SK-MEL-5 (cell line): ENCODE measurements around a stretch of chr17.

DNA sequence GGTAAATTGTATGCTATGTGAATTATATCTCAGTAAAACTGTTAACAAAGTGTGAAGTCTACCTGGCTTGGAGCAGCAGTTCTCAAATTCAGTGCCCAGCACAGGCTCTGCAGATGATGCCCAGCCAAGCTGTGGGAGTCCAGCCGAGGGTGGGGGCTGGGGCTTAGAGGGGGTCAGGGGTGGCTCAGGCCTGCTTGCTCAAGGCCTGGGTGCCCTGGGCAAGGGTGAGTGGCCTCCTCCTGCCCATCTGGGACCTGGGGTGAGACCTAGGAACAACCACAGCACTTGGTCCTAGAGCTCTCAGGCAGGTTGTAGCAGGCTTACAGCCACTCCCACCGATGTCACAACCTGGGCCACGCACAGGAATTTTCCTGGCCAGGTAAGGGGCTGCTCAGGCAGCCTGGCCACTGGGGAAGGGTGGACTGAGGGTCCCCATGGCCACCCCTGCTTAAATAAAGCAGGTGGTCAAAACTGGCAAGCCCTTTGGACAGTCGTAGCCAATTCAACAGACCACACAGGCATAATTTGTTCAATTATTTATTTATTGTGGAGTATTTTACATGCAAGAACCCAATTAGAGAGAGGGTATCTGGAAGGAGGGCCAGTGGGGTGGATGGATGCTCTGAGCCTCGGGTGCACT lies 6.3 kb upstream of the SREBF1 start:
RAMPAGE:
- cytosol, long total RNA = no peak
- long total RNA = no peak
- nucleus, long total RNA = no peak

DNA sequence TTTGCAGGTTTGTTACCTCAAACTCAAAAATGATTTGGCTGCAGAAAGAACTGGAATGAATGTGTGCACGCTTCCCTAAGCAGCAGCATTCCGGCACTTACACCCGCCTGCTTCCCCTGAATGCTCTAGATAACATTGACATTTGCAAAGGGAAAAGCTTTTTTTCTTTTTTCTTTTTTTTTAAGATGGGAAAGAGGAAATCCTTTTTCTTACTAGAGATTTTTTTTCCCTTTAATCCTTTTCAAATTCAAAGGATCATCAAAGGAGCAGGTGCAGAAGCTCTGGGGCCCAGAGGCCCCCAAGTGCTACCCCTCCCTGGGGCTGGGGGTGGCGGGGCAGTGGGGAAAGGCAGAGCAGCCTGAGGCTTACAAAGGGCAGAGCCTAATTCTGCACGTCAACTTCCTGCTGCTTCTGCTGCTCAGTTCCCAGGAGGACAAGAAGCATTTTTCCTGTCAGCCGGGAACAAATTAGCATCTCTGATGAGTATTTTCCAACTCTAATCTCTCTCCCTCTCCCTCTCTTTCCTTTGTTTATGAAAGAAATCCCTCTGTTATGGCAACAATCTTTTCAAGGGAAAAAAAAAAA lies 32.0 kb upstream of the SREBF1 start:
RAMPAGE:
- cytosol, long total RNA = no peak
- long total RNA = no peak
- nucleus, long total RNA = no peak

RAMPAGE:
- cytosol, long total RNA = no peak
- long total RNA = no peak
- nucleus, long total RNA = no peak
Observed at GRCh38 chr17:17973815-17974144, 1.1 kb downstream of the DRC3 start.

DNA sequence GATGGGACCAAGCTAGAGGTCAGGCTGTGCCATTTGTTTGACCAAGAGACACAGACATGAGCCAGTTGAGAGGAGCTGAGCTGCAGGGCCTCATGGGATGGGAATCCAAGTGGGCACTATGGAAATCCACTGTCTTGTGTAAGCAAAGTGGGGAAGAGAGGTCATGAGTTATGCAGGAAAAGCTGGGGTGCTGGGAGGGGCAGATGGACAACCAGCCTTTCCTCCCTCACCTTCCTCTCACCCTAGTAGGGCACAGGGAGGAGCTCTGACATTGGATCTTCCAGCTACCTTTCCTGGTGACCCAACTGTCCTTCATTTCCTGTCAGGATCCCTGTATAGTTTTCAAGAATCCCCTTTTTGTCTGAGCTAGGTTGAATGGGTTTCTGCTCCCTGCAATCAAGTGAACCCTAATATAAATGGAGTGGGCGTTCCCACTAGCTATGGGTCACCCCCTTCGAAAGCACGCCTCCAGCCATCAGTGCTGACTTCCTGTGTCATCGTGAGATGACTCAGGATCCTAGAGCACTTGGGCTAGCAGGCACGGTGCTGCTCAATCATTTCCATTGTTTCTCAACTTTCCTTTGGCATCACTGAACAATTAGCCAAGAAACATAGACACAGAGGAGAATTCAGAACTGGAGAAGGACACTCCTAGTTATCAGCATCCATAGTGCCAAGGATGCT lies 13.5 kb downstream of the ATPAF2 start:
RAMPAGE:
- cytosol, long total RNA = no peak
- long total RNA = no peak
- nucleus, long total RNA = no peak

DNA sequence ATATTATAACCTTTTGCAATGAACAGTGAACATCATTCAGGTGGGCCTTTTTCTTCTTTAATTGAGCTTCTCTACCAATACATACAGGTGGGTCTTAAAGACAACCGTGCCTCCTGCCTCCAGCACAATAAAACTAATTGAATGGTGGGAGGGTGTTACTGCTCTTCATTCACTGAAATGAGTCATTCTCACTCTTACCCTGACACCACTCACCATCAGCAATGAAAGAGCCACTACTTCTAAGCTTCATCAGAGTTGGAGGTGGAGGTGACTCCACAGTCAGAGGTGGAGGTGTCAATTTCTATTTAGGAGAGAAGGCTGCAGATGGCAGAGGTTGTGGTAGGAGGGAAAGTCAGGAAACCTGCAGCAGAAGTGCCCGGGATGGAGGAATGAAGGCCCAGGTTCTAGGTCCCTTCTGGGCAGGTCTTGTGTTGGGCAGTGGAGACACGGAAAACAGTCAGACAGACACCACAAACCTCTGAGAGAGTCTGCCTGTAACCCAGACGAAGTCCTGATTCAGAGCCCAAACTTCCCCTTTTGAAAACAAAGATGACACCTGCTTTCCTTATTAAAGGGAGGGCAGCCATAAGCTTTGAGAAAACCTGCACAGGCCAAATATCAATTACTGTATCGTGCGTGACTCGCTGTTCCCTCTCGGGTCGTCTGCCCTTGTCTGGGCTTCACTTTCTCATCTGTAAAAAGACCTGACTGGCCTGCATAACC lies 756 bp downstream of the ATPAF2 start:
RAMPAGE:
- cytosol, long total RNA = no peak
- long total RNA = no peak
- nucleus, long total RNA = no peak

RAMPAGE:
- cytosol, long total RNA = no peak
- long total RNA = no peak
- nucleus, long total RNA = no peak
Observed at GRCh38 chr17:18182508-18182704, 1.2 kb upstream of the ALKBH5 start.

RAMPAGE:
- cytosol, long total RNA = no peak
- long total RNA = no peak
- nucleus, long total RNA = no peak
Observed at GRCh38 chr17:18185347-18185718, 1.7 kb downstream of the ALKBH5 start.

DNA sequence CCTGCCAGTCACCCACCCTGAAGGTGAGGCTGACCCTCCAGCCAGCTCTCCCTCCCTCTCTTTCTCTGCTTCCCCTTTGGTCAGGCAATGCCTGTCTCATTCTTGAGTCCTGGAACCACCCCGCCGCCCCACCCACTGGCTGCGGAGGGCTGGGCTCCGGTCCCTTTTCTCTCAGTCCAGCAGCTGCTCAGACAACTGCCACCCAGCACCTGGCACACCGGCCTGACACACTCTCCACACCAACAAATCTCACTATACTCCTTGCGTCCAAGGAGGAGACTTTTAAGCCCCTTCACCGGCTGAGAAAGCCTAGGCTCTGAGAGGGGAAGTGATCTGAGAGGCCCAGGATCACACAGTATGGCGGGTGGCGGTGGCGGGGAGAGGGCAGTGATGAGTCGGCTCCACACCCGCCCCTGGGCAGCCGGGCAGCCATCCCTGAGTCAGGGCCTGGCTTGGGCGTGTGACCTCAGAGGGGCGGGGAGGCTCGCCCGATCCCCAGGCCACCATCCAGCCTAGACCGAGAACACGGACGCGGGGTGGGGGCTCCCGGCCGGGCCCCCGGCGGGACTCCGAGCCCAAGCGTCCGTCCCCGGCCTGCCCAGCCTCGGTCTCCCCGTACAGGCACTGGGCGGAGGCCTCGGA lies 589 bp downstream of the FLII start:
RAMPAGE:
- cytosol, long total RNA = no peak
- long total RNA = no peak
- nucleus, long total RNA = no peak

RAMPAGE:
- cytosol, long total RNA = no peak
- long total RNA = no peak
- nucleus, long total RNA = no peak
Observed at GRCh38 chr17:18261206-18261621, 752 bp downstream of the MIEF2 start.

GRCh38 chr17:18317385-18317755 lies 2.3 kb downstream of the SMCR8 start:
RAMPAGE:
- cytosol, long total RNA = no peak
- long total RNA = no peak
- nucleus, long total RNA = no peak

GRCh38 chr17:18320164-18320363 lies 5.0 kb downstream of the SMCR8 start:
RAMPAGE:
- cytosol, long total RNA = no peak
- long total RNA = no peak
- nucleus, long total RNA = no peak

RAMPAGE:
- cytosol, long total RNA = no peak
- long total RNA = no peak
- nucleus, long total RNA = no peak
Observed at GRCh38 chr17:18673109-18673308, 9.1 kb downstream of the FOXO3B start.

DNA sequence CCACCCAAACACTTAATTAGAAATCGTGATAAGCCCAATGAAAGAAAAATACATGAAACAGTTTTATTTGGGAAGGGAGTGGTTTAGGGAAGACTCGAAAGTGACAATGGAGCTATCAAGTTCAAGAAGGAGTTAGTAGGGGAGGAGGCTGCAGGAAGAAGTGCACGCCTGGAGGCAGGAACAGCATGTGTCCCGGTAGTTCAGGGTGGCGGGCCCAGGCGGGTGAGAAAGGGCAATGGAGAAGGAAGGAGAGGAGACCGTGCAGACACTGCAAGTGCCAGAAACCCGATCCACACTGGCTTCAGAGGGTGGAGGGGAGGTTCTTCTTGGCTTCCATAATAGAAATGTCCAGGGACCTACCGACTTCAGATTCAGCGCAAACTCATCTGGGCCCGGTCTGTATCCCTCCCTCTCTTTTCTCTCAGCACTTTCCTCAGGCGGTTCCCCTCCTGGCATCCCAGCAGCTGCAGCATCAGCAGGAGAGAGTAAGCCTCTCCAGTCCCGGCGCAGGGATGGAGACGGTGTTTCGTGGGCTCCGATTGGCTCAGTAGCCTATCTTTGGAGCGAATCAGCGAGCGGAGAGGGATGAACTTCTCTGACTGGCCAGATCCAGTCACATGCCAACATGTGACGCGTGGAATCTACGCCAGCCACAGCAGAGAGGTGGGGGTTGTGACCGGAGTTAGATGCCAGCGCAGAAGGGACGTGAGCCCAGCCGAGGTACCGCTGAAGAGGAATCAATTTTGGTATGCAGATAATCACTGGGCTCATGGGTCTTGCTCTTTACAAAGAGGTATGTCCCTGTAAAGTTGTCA lies 2.0 kb upstream of the PRPSAP2 start:
RAMPAGE:
- cytosol, long total RNA = start-site peak on the plus strand centred at position 656 of the sequence, 25 bp wide, 125 and 96 reads in 2 replicates
- long total RNA = start-site peak on the plus strand centred at position 663 of the sequence, 34 bp wide, 152 and 141 reads in 2 replicates
- nucleus, long total RNA = no peak

DNA sequence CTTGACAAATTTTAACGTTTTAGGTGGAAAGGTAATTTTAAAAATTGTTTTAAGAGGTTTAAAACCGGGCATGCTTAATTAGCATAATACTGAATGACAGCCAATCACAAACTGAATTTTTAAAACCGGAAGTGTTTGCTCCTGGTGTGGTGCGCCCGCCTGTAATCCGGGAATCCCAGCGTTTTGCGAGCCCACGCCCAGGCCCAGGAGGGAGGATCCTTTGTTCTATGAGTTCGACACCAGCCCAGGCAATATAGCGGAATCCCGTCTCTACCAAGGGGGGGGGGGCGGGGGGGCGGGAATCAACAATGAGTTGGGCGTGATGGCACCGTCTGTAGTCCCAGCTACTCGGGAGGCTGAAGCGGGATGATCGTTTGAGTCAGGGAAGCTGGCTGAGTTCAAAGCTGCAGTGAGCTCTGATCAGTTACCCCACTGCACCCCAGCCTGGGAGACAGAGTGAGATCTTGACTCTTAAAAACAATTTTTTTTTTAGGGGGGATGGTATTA lies 17.6 kb upstream of the GRAP start:
RAMPAGE:
- cytosol, long total RNA = no peak
- long total RNA = no peak
- nucleus, long total RNA = no peak

DNA sequence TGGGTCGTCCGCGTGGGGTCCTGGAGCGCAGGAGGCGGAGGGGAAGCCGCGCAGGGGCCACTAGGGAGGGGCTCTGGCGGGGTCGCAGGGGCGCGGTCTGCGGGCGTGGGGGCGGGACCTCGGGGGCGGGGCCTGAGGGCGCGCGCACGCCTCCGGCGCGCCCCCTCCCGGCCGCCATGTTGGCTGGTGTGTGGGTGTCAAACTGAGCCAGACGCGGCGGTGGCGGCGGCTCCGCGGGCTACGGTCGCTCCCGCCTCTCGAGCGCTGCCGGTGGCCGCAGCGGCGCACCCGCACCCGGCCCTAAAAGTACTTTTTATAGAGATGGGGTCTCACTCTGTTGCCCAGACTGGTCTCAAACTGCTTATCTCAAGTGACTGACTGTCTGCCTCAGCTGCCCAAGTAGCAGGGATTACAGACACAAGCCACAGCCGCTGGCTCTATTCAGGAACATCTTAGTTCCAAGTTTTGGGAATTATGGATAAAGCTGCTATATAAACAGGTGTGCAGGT lies 16.3 kb upstream of the GRAPL start:
RAMPAGE:
- cytosol, long total RNA = no peak
- long total RNA = no peak
- nucleus, long total RNA = no peak

DNA sequence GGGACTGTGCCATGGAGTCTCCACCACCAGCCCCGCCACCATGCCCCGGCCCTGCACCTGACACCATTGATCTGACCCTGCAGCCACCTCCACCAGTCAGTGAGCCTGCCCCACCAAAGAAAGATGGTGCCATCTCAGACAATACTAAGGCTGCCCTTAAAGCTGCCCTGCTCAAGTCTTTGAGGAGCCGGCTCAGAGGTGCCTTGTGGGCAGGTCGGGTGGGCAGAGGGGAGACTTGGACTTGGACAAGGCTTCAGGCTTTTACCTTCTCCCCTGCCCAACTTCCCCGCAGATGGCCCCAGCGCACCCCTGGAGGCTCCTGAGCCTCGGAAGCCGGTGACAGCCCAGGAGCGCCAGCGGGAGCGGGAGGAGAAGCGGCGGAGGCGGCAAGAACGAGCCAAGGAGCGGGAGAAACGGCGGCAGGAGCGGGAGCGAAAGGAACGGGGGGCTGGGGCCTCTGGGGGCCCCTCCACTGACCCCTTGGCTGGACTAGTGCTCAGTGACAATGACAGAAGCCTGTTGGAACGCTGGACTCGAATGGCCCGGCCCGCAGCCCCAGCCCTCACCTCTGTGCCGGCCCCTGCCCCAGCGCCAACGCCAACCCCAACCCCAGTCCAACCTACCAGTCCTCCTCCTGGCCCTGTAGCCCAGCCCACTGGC lies 3.3 kb downstream of the MAPK7 start:
RAMPAGE:
- cytosol, long total RNA = no peak
- long total RNA = no peak
- nucleus, long total RNA = no peak

RAMPAGE:
- cytosol, long total RNA = no peak
- long total RNA = no peak
- nucleus, long total RNA = no peak
Observed at GRCh38 chr17:19487933-19488470, 45.7 kb upstream of the SLC47A1 start.

GRCh38 chr17:19671732-19672534 lies 23.4 kb downstream of the ALDH3A2 start:
RAMPAGE:
- cytosol, long total RNA = no peak
- long total RNA = no peak
- nucleus, long total RNA = no peak

DNA sequence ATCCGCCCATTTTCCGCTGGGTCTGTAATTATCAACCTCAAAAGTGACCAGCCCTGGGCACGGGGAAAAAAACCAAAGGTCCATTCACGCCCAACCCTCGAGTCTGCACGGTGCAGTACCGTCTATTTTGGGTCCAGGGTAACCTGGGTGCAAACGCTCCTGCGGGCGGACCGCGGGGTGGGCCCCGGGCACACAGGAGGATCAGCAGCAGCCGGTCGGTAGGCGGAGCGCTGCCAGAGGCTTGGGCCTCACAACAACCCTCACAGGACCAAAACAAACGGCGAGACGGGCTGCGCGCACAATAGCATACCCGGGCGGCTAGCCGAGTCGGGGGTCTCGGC lies 859 bp downstream of the ULK2 start:
RAMPAGE:
- cytosol, long total RNA = no peak
- long total RNA = no peak
- nucleus, long total RNA = no peak

DNA sequence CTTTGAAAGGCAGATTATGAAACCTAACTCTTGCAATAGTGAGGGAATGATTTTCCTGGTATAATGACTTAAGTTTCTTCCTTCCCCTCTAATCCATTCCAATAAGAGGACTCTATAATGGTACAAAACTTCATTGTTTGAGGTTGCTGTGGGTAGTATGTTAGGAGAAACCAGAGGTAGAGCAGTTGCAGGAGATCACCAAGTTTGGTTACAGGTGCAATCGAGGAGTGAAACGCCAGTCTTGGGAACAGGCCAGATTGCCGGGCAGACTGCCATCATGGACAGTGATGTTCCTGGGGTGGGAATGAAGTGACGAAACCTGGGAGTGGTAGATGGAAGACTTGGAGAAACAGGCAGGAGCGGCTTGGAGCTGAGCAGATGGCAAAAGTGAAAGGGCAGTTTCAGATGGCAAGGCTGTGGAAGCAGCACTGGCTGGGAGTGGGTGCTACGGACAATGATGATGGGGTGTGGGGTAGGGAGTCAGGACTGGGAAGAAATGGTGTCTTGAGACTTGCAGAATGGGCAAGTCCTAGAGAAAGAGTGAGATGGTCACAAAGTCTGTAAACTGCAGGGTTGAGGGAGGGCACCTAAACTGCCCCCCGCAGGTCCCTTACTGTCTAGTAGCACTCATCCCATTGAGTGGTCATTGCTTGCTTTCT lies 29.4 kb upstream of the ULK2 start:
RAMPAGE:
- cytosol, long total RNA = no peak
- long total RNA = no peak
- nucleus, long total RNA = no peak